Right common carotid artery plus branches (tissue), 1 donor: ENCODE data around the genes BAIAP2L1, CYP3A4 and ZKSCAN1.

GRCh38 chr7:98354462-98355613 is 46.1 kb downstream of the BAIAP2L1 start:
- PRO-cap, result no peak

DNA sequence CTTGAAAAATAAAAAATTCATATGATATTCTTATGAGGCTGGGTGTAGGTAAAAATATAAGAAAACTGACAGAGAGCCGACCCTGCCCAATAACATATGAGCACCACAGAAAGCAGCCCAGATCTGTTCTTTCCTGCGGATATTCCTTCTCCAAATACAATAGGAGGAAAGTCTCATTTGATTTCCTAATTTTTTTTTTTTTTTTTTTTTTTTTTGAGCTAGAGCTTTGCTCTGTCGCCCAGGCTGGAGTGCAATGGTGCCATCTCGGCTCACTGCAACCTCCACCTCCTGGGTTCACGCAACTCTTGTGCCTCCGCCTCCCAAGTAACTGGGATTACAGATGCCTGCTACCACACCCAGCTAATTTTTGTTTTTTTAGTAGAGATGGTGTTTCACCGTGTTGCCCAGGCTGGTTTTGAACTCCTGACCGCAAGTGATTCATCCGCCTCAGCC is 31.4 kb downstream of the BAIAP2L1 start:
- PRO-cap, result no peak

GRCh38 chr7:98400198-98401244 is at the start of gene BAIAP2L1:
Gene BAIAP2L1, minus strand, starts transcription at chr7:98401090.
- PRO-cap, result unidirectional peak, minus-strand start at chr7:98401093

DNA sequence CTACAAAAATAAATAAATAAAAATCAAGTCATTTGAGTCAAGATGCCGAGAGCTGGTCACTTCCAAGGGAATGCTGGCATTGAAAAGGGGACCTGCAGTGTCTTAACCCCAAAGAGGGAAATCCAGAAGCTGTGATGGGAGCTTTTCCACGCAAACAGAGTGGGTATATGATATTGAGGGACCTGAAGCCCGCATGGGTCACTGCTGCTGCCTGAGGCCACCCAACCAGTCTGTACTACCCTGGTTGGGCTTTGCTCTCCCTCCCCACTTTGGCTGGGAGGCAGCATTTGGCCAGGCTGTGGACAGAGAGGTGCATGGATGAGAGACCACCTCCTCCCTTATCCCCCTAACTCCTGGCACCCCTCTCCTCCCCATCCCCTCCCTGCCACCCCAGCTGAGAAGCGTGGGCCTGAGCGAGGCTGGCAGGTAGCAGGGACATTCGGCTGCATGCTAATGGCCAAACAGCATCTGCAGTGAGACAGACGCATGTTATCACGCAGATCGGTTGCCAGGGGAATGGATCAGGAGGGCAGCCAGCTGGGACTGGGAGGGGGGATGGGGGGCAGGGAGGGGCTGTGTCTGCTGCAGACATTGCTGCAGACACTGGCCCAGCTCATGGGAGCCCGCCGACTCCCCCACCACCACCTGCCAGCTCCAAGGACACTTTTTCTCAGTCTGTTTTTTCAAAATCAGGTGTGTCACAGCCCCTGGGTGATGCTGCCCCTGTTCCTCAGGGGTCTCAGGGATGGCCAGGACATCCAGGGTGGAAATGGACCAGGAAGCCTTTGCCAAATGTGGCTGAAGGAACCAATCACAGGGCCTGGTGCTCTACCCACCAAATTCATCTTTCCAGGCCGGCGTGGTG is 2.5 kb downstream of the TMEM130 start:
- PRO-cap, result no peak

- PRO-cap, result no peak
These were observed 106.9 kb downstream of the SMURF1 start for GRCh38 chr7:99036773-99037576.

DNA sequence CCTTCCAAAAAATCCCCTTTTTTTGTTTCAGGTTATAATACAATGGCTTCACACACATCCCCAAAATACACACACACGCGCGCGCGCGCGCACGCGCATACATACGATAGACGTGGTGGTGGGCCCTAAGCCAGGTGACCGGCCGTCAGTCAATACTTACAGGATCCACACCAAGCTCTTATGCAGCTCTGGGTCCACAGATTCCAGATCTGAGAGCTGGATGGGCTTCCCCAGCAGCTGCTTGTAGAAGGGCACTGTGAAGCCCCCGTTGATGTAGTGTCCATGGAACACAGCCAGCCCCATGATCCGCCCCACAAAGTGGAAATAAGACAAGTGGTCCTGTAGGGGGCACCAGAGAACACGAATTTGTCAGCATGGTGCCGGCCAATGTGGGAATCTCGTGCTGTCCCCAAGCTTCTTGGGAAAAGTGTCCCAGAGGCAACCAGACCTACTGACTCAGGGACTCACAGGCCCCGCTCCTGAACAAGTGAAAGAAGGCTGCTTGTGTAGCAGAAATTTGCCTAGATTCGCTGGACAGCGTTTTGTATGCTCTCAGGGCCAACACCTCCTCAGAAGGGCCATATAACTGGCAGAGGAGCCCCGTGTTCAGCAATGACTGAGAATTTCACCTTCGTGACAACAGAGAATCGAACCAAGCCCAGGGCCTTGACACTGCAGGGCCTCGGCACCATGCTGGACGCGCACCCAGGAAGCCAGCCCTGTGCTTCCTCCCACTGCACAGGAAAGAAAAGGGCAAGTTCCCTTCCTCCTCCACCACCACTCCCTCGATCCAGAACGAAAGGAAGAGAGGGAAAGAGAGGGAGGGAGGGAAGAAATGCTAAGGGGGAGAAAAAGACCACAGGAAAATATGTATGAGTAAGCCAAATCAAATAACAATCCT is 103.4 kb downstream of the SMURF1 start:
- PRO-cap, result no peak

GRCh38 chr7:99092232-99092780 is 51.6 kb downstream of the SMURF1 start:
- PRO-cap, result no peak

DNA sequence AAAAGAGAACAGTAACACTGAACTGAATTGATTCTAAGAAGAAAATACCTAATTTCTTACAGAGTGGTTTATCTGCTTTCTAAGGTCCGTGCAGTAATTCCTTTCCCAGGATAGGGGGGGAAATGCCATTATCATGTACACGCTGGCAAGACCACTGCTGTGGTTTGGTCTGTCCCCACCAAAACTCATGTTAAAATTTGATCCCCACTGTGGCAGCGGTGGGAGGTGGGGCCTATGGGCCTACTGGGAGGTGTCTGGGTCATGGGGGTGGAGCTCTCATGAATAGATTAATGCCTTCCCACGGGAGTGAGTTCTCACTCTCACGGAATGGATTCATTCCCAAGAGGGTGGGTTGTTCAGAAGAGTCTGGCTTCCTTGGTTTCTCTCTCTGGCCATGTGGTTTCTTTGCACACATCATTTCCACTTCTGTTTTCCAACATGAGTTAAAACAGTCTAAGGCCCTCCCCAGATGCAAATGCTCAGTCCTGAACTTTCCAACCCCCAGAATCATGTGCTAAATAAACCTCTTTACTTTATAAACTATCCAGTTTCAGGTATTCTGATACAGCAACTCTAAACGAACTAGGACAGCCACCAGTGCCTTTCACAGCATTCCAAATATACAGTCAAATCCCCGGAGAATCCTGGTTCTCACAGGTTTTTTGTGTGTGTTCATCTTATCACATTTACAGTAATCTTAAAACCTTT is 44.4 kb downstream of the SMURF1 start:
- PRO-cap, result no peak

- PRO-cap, result no peak
These were observed 11.3 kb upstream of the ARPC1A start for GRCh38 chr7:99314300-99314847.

DNA sequence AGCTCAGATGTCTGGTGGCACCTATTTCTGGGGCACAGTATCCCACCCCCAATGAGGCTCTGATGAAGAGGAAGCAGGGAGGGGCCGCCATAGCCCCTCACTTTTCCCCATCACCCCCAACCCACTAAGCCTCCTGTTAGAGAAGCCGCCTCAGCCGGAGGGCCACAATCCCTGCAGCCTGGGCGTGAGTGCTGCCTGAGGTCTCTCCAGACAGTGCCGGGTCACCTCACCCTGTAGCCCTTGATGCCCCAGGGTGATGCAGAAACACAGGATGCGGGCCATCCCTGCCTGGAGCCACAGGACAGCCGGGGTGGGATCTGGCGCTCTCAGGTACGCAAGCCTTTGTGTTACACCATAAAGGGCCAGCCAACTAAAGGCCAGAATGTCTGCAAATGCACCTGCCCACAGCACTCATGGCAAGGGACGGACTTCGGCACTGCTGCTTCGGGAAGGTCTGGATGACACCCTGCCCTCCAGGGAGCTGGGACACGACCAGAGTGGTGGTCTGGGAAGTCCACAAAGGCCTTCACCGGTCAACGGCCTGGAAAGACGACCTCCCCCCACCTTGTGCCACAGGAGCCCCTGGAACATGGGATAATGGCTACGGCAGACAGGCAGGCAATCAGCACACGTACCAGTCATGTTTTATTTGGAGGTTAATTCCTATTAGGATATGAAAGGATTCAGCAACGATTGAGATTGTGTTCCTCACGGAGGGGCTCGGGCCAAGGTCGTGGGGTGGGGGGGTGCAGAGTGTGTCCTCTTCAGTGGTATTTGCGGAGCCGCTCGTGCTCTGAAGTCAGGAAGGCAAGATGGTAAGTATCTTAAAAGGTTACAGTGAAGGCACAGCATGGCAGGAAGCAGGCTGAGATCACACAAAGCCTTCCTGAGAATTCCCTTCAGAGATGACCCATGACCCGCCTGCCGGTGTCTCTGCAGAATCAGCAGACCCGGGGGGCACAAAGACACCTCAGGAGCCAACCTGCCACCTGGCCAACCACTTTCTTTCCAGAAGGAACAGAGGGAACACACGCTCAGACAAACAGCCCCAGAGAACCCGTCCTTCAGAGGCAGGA is 8.1 kb downstream of the ATP5MF start:
- PRO-cap, result no peak

DNA sequence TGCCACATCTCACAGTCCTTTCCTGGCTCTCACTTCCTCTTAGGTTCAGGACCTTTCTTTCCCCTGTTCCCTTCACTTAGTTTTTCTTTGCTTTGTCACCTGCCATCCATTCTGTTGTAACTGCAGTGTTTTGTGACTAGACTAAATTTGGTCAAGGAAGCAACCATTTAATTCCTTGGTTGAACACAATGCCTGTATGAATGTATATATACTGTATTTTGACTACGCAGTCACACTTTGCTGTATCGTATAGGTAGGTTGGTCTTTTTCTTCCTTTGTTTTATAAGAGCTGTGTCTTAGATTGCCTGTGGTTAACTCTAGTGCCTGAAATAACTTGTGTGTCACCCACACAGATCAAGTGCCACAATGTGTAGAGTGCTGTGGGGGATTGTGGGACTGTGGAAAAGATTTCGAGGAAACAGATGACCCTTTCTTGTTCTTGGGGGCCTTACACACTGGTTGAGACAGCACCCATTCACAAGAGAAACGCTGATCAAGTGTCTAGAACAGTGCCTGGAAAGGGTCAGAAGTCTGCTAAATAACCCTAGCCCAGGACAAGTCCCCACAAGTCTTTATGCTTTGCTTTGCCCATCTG is 2.7 kb downstream of the ZNF655 start:
- PRO-cap, result no peak

DNA sequence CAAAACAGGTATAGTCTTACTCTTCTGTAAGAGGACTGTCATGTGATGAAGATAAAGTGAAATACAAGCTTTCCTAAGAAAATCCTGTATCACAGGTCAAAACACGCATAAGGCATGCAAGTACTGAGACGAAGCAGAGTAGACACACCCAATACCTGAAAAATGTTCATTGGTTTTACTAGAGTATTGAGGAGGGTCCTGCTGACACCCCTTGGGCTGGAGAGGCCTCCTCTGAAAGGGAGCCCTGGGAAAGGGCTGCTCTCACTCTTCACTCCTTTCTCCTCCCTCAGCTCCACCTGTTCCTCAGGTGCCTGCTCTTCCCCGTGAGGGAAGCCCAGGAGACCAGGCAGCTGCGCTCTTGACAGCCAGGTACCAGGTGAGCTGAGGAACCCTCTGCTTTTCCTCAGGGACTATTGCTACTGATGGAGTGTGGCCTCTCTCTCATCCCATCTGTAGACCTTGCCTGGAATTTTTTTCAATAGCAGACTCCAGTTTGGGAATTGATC is 3.2 kb downstream of the ZNF655 start:
- PRO-cap, result no peak

- PRO-cap, result no peak
These were observed 18.2 kb downstream of the ZSCAN25 start for GRCh38 chr7:99635058-99635266.

- PRO-cap, result no peak
These were observed 2.9 kb downstream of the CYP3A5 start for GRCh38 chr7:99676635-99677493.

GRCh38 chr7:99720331-99720801 is 14.6 kb downstream of the CYP3A7 start:
- PRO-cap, result no peak

DNA sequence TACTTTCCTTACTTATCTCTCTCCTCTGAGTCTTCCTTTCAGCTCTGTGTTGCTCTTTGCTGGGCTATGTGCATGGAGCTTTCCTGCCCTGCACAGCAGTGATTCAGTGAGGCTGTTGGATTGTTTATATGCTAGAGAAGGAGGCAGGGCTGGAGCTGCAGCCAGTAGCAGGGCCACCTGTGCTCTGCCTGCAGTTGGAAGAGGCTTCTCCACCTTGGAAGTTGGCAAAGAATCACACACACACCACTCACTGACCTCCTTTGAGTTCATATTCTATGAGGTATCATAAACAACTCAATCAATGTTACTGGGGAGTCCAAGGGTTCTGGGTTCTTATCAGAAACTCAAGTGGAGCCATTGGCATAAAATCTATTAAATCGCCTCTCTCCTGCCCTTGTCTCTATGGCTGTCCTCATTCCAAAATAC is at the start of gene CYP3A4:
TSS of gene CYP3A4 (minus strand) at position 100 of the 426 bp plus-strand sequence.
- PRO-cap, result no peak

DNA sequence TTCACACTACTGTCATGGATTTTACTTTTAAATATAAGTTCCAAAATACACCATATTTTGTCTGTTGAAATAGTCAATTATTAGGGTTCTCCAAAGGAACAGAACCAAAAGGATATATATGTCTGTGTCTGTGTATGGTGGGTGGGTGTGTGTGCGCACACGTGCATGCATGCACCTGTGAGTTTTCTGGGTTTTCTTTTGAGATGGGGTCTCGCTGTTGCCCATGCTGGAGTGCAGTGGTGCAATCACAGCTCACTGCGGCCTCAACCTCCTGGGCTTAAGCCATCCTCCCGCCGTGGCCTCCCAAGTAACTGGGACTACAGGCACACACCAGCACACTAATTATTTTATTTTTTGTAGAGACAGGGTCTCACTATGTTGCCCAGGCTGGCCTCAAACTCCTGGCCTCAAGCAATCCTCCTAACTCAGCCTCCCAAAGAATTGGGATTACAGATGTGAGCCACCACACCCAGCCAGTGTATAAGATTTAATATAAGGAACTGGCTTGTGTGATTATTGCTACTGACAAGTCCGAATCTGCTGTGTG is 19.6 kb downstream of the TRIM4 start:
- PRO-cap, result no peak

- PRO-cap, result no peak
These were observed 11.7 kb upstream of the ZKSCAN1 start for GRCh38 chr7:100003487-100004272.

DNA sequence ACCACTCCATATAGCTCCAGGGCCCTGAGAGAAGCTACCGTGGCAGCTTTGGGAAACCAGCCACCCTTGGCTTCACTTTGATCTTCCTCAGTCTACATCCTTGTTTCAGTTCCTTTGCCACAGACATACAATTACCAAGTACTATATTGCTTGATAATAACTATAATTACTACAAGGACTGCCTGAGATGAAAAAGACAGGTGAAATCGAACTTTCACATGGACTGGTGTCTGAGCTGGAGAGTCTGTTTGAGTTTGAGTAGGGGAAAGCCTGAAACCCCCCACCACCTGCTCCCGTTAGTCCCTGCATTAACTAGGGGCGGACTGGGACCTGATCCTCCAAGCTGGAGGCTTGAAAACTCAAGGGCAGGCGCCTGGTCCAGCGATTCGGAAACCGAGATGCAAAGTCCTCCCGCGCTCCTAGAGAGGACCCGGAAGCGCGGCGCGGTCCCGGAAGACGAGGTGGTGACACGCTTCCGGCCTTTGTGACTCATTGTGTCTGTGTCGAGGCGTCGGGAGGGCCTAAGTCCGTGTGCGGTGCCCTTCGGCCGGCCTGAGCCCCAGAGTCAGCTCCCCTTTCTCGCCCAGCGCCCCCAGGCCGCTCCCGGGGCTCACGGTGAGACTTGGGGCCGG is at the start of gene ZKSCAN1:
TSS of gene ZKSCAN1 (plus strand) at position 485 of the 632 bp plus-strand sequence.
- PRO-cap, result bidirectional peak, plus-strand start at position 492 of the sequence, minus-strand start at position 388 of the sequence

GRCh38 chr7:100022714-100023019 is 7.3 kb downstream of the ZKSCAN1 start:
- PRO-cap, result no peak